ENCODE data around the gene LIPM.

- RRBS: no CpG with 5 or more reads among the region's 2 CpGs
CAGE:
- cytosol, long polyA plus RNA: no peak
- long polyA plus RNA: no peak
- nucleus, long polyA plus RNA: no peak
Measured at GRCh38 chr10:88537943-88538393, 45.1 kb downstream of the RNLS start.

DNA sequence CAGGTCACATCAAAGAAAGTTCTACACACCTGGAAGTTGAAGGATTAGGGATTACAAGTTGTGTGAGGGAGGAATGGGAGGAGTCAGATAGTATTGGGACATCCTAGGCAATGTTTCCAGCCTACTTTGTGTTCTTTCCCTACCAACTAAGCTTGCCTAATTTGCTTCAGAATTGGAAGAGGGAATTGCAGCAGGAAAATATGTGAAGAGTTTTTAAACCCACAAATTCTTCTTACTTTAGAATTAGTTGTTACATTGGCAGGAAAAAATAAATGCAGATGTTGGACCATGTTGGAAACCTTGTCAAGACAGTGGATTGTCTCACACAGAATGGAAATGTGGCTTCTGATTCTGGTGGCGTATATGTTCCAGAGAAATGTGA is at the start of gene LIPM:
TSS of gene LIPM (plus strand) at position 122 of the 382 bp plus-strand sequence.
- RRBS: no CpG with 5 or more reads among the region's 1 CpG
CAGE:
- cytosol, long polyA plus RNA: no peak
- long polyA plus RNA: no peak
- nucleus, long polyA plus RNA: no peak

DNA sequence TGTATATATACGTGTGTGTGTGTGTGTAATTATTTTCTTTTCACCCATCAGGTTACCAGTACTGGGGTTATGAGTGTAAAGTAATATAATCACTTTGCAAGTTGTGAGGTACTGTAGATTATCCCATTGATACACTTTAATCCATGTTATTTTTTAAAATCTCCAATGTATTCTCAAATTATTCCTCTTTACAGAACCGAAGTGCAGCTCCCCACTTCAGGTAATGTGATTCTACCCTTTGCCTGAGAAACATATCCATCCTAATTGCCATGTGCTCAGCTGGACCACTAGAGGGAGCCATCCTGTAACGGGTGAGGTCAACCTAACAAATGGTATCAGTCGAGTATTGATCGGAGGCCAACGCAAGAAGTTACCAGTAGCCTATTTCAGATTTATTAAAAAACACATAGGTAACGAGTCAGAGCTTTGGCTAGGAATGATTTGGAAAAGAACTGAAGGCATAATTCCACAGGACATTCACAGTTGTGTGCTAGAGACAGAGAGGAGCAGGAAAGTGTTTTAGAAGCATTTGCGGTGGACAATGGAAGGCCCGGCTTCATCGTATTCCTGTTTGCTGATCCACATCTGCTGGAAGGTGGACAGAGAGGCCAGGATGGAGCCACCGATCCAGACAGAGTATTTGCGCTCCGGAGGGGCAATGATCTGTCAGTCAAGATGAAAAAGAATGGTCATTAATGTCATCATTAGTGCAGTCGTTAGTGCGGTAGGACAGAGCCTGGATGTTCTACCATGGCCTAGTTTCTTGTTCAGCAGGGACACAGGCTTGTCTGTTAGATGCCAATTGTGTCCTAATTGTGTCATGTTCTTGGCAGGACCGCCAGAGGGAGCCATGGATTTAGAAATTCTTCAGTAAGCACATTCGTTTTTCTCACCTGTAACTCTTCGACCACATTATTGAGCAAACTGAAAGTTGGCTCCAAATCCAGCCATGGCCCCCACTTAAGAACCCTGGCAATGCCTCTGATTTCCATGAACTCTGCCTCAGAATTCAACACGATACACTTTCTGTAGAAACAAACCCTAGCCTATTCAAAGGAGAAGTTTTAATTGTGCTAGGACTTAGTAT is 17.5 kb downstream of the ACTA2 start:
- RRBS: no CpG with 5 or more reads among the region's 19 CpGs
CAGE:
- cytosol, long polyA plus RNA: no peak
- long polyA plus RNA: no peak
- nucleus, long polyA plus RNA: no peak

GRCh38 chr10:88944845-88945312 is 7.7 kb downstream of the ACTA2 start:
- RRBS: no CpG with 5 or more reads among the region's 3 CpGs
CAGE:
- cytosol, long polyA plus RNA: no peak
- long polyA plus RNA: no peak
- nucleus, long polyA plus RNA: no peak

GRCh38 chr10:89001081-89002335 is 10.9 kb downstream of the FAS start:
- RRBS: no CpG with 5 or more reads among the region's 10 CpGs
CAGE:
- cytosol, long polyA plus RNA: no peak
- long polyA plus RNA: no peak
- nucleus, long polyA plus RNA: no peak

CAGE:
- cytosol, long polyA plus RNA: no peak
- long polyA plus RNA: no peak
- nucleus, long polyA plus RNA: no peak
Measured at GRCh38 chr10:89270119-89270542, 18.6 kb upstream of the LIPA start.

DNA sequence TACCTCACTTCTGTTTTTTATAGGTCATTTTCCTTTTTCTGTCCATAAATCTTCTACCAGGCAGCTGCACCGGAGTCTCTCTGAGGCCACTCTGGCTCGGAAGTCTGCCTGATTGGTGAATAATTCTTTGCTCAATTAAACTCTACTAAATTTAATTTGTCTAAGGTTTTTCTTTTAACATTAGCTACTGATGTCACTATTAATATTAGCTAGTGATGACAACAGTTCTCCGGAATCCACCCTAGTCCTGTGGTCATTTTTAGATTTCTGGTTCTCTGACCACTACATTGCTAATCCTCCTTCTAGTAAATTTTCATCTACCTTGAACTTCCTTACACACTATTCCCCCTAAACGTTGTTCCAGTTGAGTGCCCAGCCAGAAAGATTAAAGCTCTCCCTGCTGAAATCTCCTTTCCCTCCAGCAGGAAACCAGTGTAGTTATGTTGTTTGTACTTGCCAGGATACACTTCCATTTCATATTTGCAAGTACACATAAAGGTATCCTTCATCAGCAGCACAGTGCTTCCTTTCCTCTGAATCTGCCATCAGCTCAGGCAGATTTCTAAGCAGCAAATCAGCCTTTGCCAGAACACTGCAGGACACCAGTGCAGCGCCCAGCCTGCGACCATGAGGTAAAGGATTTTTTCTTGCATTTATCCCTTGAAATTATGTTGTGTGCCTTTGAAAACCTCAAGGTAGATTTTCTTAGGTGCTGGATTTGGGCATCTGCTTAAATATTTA is 18.4 kb upstream of the IFIT2 start:
- RRBS: no CpG with 5 or more reads among the region's 6 CpGs
CAGE:
- cytosol, long polyA plus RNA: no peak
- long polyA plus RNA: no peak
- nucleus, long polyA plus RNA: start-site peak on the plus strand centred at position 439 of the sequence, 78 bp wide, 31 and 64 reads in 2 replicates

GRCh38 chr10:89301150-89301648 is 647 bp upstream of the IFIT2 start:
- RRBS: no CpG with 5 or more reads among the region's 2 CpGs
CAGE:
- cytosol, long polyA plus RNA: no peak
- long polyA plus RNA: no peak
- nucleus, long polyA plus RNA: no peak

GRCh38 chr10:89369149-89369516 is 8.7 kb upstream of the IFIT1B start:
- RRBS: no CpG with 5 or more reads among the region's 2 CpGs
CAGE:
- cytosol, long polyA plus RNA: no peak
- long polyA plus RNA: no peak
- nucleus, long polyA plus RNA: no peak

- RRBS: no CpG with 5 or more reads among the region's 4 CpGs
CAGE:
- cytosol, long polyA plus RNA: no peak
- long polyA plus RNA: no peak
- nucleus, long polyA plus RNA: no peak
Measured at GRCh38 chr10:89478474-89479166, 56.8 kb downstream of the SLC16A12 start.

GRCh38 chr10:89556461-89556817 is 21.0 kb upstream of the SLC16A12 start:
- RRBS: no CpG with 5 or more reads among the region's 1 CpG
CAGE:
- cytosol, long polyA plus RNA: no peak
- long polyA plus RNA: no peak
- nucleus, long polyA plus RNA: no peak

DNA sequence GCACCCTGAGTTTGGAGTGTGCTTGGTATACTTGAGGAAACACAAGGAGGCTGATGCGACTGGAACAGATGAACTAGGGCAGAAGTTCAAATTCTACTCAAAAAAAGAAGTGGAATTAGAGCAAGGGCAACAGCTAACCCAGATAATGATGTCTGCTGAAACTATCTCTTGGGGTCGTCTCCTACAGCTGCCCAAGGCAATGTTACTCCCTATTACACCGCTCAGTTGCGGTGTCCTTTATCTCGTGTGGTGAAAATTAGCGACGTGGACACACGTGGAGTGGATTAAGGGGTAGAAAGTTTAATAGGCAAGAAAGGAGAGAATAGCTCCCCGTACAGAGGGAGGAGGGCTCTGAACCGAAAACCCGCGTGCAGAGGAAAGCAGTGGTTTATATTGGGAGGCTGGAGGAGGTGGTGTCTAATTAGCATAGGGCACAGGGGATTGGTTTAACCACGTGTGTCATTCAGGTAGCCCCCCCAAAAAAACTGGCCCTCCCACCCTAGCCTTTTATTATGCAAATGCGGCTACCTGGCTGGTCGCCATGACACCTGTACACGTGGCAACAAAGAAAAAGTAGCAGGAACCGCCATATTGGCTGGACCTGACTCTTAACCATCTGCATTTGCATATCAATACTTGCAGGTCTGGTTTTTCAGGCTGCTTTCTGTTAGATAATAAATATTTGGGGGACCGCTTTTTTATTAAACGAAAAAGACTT is 23.3 kb upstream of the SLC16A12 start:
- RRBS: no CpG with 5 or more reads among the region's 19 CpGs
CAGE:
- cytosol, long polyA plus RNA: no peak
- long polyA plus RNA: no peak
- nucleus, long polyA plus RNA: no peak

GRCh38 chr10:89602165-89602564 is 42.9 kb downstream of the PANK1 start:
- RRBS: no CpG with 5 or more reads among the region's 2 CpGs
CAGE:
- cytosol, long polyA plus RNA: no peak
- long polyA plus RNA: no peak
- nucleus, long polyA plus RNA: no peak

DNA sequence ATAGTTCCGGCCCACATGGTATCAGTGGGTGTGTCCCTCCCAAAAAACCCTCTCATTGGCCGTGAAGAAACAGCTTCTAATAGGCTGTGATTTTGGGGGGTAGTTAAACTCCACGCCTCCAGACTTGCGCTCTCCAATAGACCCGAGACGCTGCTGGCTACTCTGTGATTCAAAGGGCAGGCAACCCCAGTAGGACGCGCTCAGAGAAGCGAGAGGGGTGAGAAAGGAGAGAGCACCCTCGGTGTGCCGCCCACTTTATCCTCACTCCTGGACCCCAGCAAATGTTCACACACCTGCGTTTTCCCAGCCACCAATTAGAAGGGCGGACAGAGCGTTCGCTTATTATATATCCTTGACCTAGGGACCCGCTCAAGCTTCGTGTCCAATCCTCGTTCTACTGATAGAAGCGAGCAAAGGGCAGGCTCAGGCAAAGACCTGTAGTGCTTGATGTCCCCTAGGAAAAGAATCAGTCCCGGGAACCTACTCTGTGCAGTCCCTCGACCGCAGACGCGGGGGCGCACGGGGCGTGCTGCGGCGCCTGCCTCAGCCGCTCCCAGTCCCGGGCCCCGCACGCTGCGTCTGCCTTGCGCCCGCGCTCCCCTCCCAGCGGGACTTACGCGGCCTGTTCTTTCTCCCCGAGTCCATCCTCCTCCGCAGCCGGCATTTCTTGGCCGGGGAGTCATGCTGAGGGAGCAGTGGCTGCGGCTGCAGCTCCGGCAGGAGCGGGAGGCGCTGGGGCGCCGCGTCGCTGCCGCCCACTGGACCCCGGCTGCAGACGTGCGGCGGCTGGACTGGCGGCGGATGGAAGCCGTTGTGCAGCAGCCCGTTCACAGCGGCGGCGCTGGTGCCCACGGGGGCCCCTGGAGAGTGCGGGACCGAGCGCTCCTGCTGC is 813 bp downstream of the PANK1 start:
- RRBS: 2% methylated on average over 28 of the region's 68 CpGs
CAGE:
- cytosol, long polyA plus RNA: no peak
- long polyA plus RNA: no peak
- nucleus, long polyA plus RNA: no peak

GRCh38 chr10:89702037-89702455 is 656 bp downstream of the KIF20B start:
- RRBS: no CpG with 5 or more reads among the region's 7 CpGs
CAGE:
- cytosol, long polyA plus RNA: no peak
- long polyA plus RNA: no peak
- nucleus, long polyA plus RNA: no peak

- RRBS: 42% methylated on average over 10 of the region's 28 CpGs
CAGE:
- cytosol, long polyA plus RNA: no peak
- long polyA plus RNA: no peak
- nucleus, long polyA plus RNA: no peak
Measured at GRCh38 chr10:89836668-89837323, 135.4 kb downstream of the KIF20B start.

DNA sequence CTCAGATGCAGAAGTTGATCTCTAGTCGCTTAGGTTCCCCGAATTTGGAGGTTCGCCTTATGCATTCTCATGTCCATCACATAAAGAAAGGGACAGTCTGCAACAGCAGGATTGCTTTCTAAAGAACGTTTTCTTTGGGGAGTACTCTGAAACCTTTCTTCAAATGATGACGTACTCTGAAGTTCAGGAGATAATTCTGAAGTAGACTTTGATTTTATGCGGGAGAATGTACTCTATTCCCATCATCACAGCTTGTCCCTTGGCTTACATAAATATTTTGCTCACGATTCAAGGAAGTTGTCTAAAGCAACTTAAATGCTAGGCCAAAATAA is 404.2 kb downstream of the HTR7 start:
- RRBS: no CpG with 5 or more reads among the region's 7 CpGs
CAGE:
- cytosol, long polyA plus RNA: no peak
- long polyA plus RNA: no peak
- nucleus, long polyA plus RNA: no peak

DNA sequence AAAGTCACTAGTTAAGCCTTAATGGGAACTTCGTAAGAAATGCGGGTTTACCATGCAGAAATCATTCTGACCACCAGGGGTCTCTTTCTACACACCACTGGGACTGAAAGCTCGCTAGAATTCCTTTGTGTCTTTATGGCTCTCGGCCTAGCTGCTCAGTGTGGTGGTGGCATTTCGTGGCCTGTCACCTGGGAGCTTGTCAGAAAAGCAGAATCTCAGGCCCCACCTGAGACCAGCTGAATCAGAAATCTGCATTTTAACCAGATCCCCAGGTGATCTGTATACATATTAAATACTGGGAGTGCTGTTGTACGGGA is 9.3 kb downstream of the ANKRD1 start:
- RRBS: no CpG with 5 or more reads among the region's 6 CpGs
CAGE:
- cytosol, long polyA plus RNA: no peak
- long polyA plus RNA: no peak
- nucleus, long polyA plus RNA: no peak

GRCh38 chr10:91077567-91078167 is 142.8 kb upstream of the PCGF5 start:
- RRBS: no CpG with 5 or more reads among the region's 9 CpGs
CAGE:
- cytosol, long polyA plus RNA: no peak
- long polyA plus RNA: no peak
- nucleus, long polyA plus RNA: no peak

DNA sequence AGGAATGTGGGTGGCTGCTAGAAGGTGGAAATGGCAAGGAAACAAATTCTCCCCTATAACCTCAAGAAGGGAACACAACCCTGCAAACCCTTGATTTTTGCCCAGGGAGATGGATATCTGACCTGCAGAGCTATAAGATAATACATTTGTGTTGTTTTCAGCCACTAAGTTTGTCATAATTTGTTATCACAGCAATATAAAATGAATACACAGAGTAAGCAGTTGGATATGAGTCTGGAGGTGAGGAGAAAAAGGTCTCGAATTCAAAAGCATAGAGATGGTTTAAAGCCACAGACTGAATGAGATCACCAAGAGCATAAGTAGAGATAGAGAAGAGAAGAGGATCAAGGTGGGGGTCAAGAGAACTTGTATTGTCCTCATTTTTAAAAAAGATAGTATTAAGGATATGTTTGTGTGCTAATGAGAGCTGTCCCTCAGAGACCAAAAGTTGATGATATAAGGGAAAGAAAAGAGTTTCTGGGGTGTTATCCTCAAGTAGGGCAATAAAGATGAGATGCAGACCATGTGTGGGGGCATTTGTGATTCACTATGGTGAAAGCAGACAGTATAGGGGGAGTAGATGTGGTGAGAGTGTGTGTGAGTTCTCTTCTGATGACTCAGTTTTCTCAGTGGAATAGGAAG is 25.9 kb upstream of the PCGF5 start:
- RRBS: no CpG with 5 or more reads among the region's 1 CpG
CAGE:
- cytosol, long polyA plus RNA: no peak
- long polyA plus RNA: no peak
- nucleus, long polyA plus RNA: no peak

Measured in SK-N-SH (cell line).